Cardiac septum (tissue), 1 donor: ENCODE results near the gene CEP120.

GRCh38 chr5:120512970-120513324 lies 48.8 kb downstream of the PRR16 start:
- PRO-cap: no peak

GRCh38 chr5:122154597-122155353 lies 5.2 kb upstream of the ENSG00000250803 start:
- PRO-cap: no peak

DNA sequence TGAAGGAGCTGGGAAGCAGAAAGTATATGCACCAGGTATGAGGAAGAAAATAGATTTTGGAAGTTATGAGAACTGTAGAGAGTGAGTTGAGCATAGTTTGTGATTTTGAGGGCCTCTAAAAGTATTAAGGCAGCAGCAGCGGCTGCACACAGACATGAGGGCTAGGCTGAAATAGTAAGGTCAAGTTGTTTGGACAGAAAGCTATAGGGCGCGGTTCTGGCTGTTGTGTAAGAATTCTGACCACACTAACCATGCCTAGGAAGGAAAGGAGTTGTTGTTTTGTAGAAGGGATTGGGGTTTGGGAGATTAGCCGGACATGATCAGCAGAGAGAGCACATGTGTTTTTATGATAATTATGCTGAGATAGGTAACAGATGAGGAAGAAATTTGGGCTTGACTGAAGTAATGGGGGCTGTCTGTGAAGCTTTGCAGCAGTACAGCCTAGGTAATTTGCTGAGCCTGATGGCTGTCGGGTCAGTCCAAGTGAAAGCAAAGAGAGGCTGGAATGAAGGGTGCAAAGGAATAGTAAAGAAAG lies 154.0 kb upstream of the SNX2 start:
- PRO-cap: no peak

GRCh38 chr5:122774482-122774950 lies 364 bp upstream of the SNX2 start:
- PRO-cap: bidirectional peak, plus-strand start at chr5:122775084, minus-strand start at chr5:122774892

DNA sequence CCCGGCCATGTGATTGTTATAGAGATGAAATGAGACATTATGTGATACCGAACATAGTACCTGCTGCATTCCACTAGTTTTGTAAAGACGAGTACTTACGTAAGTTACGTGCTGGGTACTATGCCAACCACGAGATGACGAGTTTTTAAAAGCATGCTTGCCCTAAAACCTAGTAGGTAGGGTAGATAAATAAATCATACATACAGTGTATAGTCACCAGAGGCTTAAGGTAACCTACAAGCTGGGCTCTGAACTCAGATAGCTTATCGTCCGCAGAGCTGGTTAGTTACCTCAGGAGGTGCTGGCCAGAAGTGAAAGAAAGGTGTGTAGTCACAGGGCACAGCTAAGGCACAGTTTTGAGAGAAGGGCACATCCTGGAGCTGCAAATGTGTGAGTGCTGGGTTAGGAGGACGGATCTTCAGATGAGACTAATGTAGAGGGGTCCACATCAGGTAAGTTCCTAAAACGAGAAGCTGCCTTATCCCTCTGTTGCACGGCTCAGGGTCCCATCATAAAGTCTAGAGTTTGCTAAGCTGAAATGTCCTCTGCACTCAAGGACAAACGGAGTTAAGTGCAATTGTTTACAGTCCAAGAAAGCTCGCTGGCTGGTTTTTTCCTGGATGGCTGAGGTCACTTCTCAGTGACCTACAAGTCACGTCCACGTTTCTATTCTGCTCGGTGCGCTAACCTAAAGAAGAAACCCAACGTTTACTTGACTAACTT lies 1.2 kb upstream of the SNX24 start:
- PRO-cap: no peak

GRCh38 chr5:122862777-122863577 lies 17.6 kb downstream of the SNX24 start:
- PRO-cap: no peak

GRCh38 chr5:123349923-123350278 lies 73.3 kb downstream of the CEP120 start:
- PRO-cap: no peak

GRCh38 chr5:123423074-123423768 lies at the start of gene CEP120:
Gene CEP120, minus strand, starts transcription at chr5:123423403.
- PRO-cap: bidirectional peak, plus-strand start at chr5:123423609, minus-strand start at chr5:123423475

DNA sequence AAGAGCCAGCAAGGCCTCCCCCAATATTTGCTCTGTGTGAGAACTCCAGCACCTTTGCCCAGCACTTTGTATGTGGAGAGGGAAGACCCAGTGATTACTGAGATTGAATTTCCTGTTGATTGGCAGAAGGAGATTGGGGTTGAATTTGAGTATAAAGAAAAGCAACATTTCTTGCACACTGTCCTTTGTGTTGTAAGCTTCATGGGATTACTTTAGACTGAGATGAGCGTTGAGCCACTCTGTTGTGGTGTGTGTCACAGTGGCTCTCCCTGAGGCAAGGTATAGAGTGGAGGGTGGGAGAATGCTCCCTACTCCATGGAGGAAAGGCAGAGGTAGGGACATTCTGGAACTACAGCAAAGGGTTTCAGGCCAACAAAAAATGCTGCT lies 5.9 kb upstream of the CEP120 start:
- PRO-cap: no peak

GRCh38 chr5:123460046-123460722 lies 37.0 kb upstream of the CEP120 start:
- PRO-cap: no peak

- PRO-cap: no peak
Observed at GRCh38 chr5:123813677-123814321, 301.8 kb downstream of the CSNK1G3 start.

DNA sequence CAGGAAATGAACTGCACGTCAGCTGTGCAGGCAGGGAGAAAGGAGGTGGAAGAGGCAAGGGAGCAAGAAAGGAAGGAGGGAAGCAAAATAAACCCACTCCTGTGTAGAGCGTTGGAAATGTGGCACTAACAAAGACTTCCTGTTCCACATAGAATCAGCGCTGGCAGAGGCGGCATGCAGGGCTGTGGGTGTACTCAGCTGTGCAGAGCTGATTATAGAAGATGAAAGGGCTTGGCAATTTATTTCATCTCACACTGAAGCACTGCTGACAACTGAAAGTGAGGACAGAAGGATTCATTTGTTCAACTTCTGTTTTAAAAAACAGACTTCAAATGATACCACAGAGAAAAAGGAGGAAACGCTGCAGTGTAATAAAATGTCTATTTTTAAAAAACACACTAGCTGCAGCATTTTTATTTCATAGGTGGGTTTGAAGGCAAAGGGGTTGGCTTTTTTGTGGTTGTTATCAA lies 583.6 kb downstream of the ZNF608 start:
- PRO-cap: no peak

DNA sequence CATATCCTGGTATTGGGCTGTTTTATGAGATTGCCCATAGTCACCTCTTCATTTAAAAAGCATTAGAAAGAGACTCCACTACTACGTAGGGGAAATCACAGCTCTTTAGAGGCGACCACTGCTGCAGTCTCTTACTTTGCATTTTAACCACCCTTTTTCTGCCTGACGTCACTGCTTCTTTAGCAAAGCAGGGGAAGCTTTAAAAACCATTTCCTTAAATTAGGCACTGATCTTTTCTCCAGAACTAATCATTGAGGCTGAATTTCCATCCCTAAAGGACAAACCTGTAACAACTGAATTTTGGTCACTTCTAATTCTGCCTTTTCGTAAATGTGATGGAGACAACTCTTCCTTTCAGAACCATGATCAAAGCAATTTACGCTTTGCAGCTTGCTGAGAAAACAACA lies 38.9 kb downstream of the ZNF608 start:
- PRO-cap: no peak

DNA sequence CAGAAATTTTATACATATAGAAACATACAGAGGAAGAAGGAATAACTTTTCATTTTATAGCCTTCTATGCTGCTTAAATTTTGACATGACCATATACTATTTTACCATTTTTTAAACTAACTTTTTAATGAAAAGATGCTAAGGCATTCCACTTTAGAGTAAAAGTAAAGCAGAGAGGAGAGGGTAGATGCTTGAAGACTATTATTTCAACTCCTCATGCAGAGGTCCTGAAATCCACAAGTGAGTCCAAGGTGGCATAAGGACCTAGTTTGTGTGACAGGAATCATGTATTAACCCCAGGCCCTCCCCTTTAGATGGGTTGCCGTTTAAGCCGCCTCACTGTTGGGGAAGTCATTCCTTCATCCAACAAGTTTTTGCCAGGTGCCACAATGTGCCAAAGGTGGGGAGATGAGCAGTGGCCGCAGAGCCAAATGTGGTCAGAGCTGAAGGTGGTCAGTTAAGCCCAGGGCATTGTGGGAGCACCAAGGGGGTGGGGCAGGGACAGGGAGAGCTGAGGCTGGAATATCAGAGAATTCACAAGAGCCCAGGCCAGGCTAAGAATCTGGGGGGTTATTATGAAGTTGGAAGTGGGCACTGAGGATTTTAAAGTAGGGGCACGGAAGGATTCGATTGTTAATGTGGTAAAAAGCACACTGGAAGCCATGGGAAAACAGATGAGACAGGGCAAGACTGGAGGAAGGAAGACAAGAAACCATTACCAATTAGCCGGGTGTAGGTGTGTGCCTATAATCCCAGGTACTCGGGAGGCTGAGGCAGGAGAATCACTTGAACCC lies 35.0 kb downstream of the ZNF608 start:
- PRO-cap: no peak

DNA sequence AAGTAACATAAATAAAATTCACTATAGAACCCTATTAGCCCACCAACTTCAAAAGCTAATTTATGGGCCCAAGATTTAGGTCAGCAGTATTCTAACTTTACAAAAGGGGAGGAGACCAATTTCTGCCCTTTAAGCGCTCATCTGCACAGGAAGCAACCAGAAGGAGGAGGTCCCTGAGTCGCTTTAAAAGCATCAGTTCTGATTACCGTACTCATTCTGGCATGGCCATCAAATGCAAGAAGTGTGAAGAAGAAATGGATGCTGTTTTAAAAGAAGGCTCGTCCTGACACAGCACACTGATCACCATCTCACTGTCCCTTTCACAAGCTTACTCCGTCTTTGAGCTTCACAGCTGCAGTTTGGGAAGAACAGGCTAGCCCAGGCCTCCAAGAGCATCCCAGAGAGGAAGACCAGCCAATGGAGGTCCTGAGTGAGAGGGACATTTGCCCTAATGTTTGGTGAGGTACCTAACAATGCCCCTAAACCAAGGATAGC lies 17.5 kb downstream of the ZNF608 start:
- PRO-cap: no peak

- PRO-cap: no peak
Observed at GRCh38 chr5:124743934-124744278, 2.5 kb downstream of the ZNF608 start.

- PRO-cap: no peak
Observed at GRCh38 chr5:124887834-124888471, 141.5 kb upstream of the ZNF608 start.

DNA sequence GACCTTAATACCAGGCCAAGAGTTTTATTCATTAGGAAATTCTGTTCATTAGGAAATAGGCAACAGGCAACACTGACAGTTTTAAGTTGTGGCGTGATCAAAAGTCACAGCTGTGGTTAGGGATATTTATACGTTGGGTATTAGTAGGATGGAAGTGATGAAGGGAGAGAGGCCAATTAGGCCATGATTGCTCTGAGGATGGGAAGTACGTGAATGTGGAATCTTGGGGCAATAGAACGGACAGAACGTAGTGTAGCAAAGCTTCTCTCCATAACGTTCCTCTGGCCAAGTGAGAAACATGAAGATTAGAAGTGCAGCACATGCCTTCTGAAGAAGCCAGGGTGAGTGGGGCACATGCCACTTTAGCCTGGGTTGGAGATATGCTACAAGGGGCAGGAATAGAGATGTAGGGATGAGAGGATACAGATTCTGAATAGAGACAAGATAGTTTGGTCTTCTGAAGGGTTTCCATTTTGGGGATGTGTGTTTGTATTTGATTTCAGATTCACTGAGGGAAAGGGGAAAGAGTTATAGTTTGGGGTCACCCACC lies 290.2 kb upstream of the ZNF608 start:
- PRO-cap: no peak

DNA sequence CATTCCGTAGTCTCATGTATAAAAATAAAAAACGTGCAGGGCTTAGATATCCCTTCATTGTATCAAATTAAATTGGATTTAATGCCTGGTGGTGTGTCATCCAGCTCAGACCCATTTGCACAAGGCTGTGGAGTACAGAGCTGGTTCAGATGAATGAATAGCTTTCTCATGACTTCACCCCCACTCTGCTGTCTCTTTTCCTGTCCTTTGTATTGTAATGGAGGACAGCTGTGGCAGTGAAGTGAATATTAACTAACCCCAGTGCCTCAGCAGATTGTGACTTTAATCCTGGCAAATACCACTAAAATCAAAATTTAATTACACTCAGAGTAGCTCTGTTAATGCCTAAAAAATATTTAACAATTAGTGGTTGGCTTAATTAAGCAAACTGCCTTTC lies 626.6 kb upstream of the ZNF608 start:
- PRO-cap: no peak

DNA sequence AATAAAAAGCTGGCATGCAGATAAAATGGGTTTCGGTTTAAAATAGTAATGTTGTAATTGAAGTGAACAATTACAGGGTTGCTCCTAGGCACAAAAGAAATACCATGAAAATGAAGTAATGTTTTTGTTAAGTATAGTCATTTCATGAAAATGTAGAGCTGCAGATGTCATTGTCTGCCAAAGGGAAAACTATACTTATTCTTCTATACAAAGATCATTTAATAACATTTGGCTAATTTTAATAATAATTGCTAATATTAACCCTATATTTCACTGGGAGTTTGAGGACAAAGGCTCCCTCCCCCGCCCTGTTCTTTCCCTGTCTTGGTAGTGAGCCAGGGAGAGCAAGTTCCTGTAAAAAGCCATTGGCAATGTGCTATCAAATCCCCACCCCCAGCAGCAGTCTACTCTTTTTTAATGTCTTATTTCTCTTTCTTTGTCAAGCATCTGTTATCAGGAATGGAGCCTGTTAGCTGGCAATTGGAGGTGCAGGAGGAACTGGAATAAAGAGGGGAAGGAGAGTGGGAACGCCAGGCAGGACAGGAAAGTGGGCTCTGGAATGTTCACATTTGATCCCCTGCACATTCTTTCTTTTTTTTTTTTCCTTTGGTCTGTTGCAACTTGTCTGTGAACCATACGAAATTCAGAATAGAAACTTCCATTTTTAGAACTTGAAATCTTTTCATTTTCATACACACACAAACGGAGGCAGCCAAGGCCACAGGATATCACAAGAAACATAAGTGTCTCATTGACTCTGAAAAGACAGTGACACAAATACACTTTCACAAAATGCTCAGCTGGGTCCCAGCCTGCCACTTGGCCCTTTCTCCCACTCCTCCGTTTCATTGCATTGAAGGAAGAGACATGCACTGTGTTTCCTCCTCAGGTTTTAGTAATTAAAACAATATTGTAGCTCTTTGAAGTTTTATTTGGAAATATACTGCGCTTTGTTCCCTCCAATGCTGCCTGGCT lies 664.8 kb upstream of the ZNF608 start:
- PRO-cap: no peak